Right lobe of liver (tissue), 4 donors: Measurements from ENCODE around the genes DIO1, LRRC42, CDCP2, PARS2 and USP24.

DNA sequence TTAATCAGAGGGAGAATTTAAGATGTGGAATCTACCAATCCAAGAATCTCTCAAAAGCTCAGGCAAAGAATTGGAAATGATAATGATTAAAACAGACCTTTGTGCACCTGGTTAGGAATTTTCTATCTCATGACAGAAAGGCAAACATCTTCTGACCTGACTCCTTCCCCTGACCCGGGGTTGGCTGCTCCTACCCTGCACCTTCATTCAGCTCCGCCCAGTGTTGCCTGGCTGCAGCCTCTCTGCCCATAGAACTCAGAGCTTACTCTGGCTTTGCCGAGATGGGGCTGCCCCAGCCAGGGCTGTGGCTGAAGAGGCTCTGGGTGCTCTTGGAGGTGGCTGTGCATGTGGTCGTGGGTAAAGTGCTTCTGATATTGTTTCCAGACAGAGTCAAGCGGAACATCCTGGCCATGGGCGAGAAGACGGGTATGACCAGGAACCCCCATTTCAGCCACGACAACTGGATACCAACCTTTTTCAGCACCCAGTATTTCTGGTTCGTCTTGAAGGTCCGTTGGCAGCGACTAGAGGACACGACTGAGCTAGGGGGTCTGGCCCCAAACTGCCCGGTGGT, at the start of gene DIO1:
Gene DIO1, plus strand, starts transcription at position 258 of the 574 bp plus-strand sequence.
- PRO-cap, 4 experiments, result peak in 4 of 4 experiments; most common plus-strand start position 311 of the sequence (in 2); most common minus-strand start position 52 of the sequence (in 2)
- RAMPAGE, long total RNA, 2 experiments, result start-site peak on the plus strand in 2 of 2 experiments, centred at positions 240 to 277 of the sequence, 32 to 362 reads per replicate

DNA sequence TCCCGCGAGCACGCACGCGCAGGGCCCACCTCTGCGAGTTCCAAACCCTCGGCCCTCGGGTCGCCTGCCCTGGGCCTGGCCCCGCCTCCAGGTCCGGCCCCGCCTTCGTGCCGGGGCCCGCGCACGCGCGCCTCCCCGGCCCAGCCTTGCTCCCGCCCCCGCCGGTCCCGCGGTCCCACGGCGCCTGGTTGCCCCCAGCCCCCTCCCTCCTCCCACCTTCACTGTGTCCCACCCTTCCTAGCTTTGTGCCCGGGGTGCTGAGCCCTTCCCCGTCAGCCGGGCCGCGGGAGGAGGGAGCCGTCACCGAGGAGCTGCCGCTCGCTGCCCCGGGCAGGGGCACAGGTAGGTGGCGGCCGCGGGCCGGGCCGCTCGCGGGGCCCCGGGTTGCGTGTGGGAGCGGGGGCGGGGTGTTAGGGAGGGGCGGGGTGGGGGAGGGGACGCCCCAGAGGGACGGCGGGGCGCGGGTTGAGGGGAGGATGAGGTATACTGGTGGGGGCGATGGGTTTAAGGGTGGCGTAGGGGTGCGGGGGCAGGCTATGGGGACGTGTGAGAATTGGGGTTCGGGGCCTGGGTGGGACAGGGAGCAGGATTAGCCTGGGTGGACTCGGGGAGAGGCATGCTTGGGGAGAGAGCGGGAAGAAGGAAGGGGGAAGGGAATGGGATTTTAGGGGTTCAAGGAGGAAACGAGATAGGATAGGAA, at the start of gene LRRC42:
Gene LRRC42, plus strand, starts transcription at position 143 of the 700 bp plus-strand sequence.
- PRO-cap, 4 experiments, result peak in 4 of 4 experiments; most common plus-strand start position 149 of the sequence (in 4); most common minus-strand start position 80 of the sequence (in 3)
- RAMPAGE, long total RNA, 2 experiments, result start-site peak on the plus strand in 2 of 2 experiments, centred at positions 165 to 178 of the sequence, 95 to 179 reads per replicate; start-site peak on the minus strand in 2 of 2 experiments, centred at position 79 of the sequence, 319 to 447 reads per replicate

- PRO-cap, 4 experiments, result peak in 4 of 4 experiments; most common plus-strand start chr1:53982718 (in 4); most common minus-strand start chr1:53982617 (in 2)
- RAMPAGE, long total RNA, 2 experiments, result no peak in any of the 2 experiments
Measured at GRCh38 chr1:53982057-53983303, 35.5 kb downstream of the LDLRAD1 start.

DNA sequence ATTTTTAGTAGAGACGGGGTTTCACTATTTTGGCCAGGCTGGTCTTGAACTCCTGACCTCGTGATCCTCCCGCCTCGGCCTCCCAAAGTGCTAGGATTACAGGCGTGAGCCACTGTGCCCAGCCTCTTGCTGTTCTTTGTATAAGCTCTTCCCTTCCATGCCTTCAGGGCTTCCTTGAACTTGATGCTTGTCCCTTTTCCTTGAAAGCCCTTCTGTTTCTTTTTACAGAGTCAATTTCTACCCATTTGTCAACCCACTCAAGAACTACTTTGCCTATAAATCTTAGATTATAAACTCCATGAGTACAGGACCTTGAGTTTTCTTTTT, 5.4 kb downstream of the TCEANC2 start:
- PRO-cap, 4 experiments, result no peak in any of the 4 experiments
- RAMPAGE, long total RNA, 2 experiments, result no peak in any of the 2 experiments

- PRO-cap, 4 experiments, result no peak in any of the 4 experiments
- RAMPAGE, long total RNA, 2 experiments, result no peak in any of the 2 experiments
Measured at GRCh38 chr1:54098675-54099171, 45.3 kb downstream of the TCEANC2 start.

DNA sequence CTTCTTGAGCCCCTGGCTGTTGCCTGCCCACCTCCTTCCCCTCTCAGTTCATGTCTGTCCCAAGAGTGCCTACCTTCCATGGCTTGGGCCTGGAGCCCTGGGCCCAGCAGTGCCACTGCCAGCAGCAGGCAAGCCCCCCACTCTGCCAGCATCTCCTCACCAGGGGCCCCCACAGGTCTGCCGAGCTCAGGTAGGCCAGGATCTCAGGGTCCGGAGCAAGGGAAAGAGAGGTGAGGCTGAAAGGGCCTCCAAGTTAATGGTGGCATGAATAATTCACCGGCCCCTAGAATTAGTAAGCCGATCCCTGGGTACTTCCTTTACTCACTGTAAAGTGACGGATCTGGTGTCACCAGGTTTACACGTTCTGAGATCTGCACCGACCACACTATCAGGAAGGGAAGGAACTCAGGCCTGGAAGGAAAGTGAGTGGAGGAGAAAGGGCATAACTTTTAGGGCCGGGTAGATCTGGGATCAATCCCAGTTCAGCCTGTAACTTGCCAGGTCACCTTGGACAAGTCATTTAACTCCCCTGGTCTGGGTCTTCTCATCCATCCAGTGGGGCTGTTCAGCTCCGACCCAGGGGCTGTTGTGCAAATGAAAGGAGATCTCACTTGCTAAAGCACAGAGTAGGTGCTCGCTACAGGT, at the start of gene CDCP2:
Gene CDCP2, minus strand, starts transcription at position 230 of the 645 bp plus-strand sequence.
- PRO-cap, 4 experiments, result no peak in any of the 4 experiments
- RAMPAGE, long total RNA, 2 experiments, result no peak in any of the 2 experiments

- PRO-cap, 4 experiments, result no peak in any of the 4 experiments
- RAMPAGE, long total RNA, 2 experiments, result no peak in any of the 2 experiments
Measured at GRCh38 chr1:54242876-54243668, 43.1 kb downstream of the MRPL37 start.

GRCh38 chr1:54278514-54279725, 79.0 kb downstream of the MRPL37 start:
- PRO-cap, 4 experiments, result peak in 3 of 4 experiments; most common plus-strand start chr1:54279154 (in 3); most common minus-strand start chr1:54278888 (in 2)
- RAMPAGE, long total RNA, 2 experiments, result no peak in any of the 2 experiments

DNA sequence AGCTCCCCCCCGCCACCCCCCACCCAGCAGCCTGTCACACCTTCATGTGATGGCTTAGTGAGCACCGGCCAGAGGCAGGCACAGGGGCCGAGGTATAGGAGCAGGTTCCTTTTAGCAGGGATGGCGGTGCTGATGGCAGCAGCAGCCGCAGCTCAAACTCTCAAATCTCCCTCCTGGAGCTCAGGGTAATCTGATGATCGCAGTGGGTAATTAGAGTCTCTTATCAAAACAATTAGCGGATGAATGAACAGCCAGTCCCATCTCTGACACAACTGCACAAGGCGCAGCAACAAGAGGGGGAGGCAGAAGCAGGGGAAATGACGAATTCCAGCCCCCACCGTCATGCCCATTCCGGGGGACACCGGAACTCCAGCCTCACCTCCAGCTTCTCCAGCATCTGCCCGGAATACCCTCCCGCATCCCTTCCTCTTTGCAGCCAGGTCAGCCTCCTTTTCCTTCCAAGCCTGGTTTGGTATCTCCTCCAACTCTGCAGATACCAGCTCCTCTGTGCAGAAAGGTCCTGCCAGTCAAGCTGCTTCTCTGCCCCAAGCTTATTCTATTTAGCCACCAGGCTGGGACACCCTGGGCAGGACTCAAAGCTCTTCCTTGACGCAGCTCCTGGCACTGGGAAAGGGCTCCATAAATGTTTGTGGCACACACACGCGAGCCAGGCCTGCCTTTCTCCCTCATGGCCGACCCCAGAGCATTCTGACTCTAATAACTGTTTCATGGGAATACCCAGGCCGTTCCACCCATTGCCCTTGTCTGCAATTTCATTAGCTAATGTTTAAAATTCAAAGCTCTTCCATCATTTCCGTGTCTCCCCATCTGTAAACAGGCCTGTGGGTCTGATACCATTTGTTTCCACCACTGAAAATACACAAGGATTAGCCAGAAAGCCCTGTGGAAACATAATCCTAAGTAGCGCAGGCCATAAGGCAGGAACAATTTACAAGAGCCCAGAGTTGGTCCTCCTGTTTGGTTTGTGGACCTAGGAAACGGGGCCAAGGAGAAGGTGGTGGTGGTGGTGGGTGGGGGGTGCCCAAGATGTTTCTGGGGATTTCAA, 126.3 kb downstream of the MRPL37 start:
- PRO-cap, 4 experiments, result no peak in any of the 4 experiments
- RAMPAGE, long total RNA, 2 experiments, result no peak in any of the 2 experiments

DNA sequence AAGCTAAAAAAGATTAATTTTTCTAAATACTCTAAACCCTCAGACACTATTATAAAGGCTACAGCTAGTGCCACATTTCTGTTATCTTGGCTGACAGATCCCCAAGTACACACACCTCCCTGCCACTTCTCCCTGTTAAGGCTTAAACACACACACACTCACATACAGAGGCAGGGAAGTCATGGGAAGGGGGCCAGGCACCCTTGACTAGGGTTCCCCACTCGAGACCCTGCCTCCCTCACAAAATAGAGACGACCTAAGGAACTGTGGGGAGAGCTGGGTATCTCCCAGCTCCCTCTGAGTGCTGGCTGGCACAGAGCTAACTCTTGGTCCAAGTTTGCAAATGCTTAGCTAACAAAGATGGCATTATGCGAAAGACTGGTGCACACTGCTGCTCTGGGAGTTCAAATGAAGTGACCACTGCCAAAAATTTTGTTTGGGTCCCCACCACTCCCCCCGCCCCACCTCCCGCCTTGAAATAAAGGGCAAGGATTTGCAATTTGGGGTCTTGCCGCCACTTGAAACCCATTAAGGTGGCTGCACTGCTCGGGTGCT, 151.6 kb upstream of the ACOT11 start:
- PRO-cap, 4 experiments, result peak in 1 of 4 experiments; most common minus-strand start position 299 of the sequence (in 1)
- RAMPAGE, long total RNA, 2 experiments, result no peak in any of the 2 experiments

DNA sequence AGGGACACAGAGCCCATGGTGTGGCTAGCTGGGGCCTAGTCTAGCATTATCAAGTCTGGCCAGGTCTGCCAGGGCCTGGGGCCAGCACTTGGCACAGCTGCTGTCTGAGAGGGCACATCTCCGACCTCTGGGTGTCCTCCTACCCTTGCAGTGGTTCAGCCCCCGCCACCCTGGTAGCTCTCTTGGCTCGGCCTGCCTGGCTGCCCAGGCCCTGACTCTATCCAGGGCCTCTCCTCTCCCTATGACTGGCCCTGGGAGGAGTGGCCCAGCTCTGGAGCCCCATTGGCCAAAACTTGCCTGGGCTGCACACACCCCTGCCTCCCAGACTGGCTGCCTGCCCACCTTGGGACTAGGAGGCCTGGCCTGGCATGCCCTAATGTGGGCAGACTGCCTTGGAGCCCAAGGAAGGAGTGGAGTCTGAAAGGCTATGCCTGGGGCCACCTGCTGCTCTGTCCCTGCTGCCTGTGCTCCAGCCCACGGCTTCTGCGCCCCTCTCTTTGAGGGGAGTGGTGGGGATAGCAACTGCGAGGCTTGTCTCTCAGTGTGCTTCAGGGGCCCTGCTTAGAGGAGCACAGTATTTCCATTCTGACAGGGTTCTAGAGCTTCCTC, 33.6 kb downstream of the ACOT11 start:
- PRO-cap, 4 experiments, result peak in 4 of 4 experiments; most common plus-strand start position 402 of the sequence (in 3); most common minus-strand start position 213 of the sequence (in 4)
- RAMPAGE, long total RNA, 2 experiments, result no peak in any of the 2 experiments

GRCh38 chr1:54764388-54765310, at the start of gene PARS2:
Gene PARS2 (minus strand): TSS chr1:54764523.
- PRO-cap, 4 experiments, result peak in 4 of 4 experiments; most common plus-strand start chr1:54764845 (in 1); most common minus-strand start chr1:54764523 (in 4)
- RAMPAGE, long total RNA, 2 experiments, result start-site peak on the minus strand in 2 of 2 experiments, at chr1:54764494-54764527 at its widest, 39 to 42 reads per replicate

DNA sequence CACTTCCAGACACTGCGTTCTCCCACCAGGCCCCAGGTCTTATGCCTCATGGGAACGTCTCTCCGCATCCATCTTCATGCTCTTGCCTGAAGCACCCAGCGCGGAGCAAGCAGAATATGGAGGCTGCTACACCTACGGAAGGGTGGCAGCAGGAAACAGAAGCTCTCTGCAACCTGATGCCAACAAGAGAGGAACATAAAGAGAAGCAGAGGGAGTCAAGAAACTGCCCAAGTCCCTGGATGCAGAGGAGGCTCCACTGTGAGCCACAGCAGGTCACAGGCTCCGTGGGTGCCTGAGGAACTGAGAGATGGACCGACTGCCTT, 1.1 kb downstream of the DHCR24 start:
- PRO-cap, 4 experiments, result no peak in any of the 4 experiments
- RAMPAGE, long total RNA, 2 experiments, result no peak in any of the 2 experiments

GRCh38 chr1:54899852-54900234, 12.8 kb upstream of the DHCR24 start:
- PRO-cap, 4 experiments, result no peak in any of the 4 experiments
- RAMPAGE, long total RNA, 2 experiments, result no peak in any of the 2 experiments

GRCh38 chr1:54965477-54965947, 14.9 kb upstream of the TMEM61 start:
- PRO-cap, 4 experiments, result no peak in any of the 4 experiments
- RAMPAGE, long total RNA, 2 experiments, result no peak in any of the 2 experiments

DNA sequence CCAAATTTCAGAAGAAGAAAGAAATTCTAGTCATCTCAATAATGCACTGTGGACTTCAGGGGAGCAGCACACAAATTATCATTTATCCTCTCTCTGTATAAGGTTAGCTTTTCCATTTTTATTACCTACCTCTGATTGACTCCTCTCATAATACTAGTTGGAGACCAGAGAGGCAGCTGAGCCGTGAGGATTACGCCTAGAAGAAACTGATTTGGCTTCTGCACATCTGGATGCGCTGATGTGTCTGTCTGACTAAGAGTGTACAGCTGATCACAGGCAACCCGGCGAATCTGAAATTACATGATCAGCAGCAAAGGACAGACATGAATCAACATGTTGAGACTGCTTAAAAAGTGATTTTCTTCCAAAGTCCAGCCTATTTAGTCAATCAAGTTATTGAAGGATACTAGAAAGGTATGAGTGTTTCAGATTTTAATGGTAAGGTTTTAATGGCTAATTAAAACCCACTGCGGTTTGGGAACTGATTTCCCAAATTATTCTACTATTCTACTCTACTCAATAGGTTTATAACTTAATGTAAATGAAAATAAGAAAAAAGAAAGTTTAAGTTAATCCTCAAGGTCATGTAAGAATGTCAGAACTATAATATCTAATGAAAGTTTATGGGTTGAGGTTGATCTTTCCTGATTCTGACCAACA, 81.2 kb downstream of the PCSK9 start:
- PRO-cap, 4 experiments, result no peak in any of the 4 experiments
- RAMPAGE, long total RNA, 2 experiments, result no peak in any of the 2 experiments

GRCh38 chr1:55125847-55126622, 86.7 kb downstream of the PCSK9 start:
- PRO-cap, 4 experiments, result no peak in any of the 4 experiments
- RAMPAGE, long total RNA, 2 experiments, result no peak in any of the 2 experiments

- PRO-cap, 4 experiments, result no peak in any of the 4 experiments
- RAMPAGE, long total RNA, 2 experiments, result no peak in any of the 2 experiments
Measured at GRCh38 chr1:55127857-55128309, 87.3 kb downstream of the USP24 start.

DNA sequence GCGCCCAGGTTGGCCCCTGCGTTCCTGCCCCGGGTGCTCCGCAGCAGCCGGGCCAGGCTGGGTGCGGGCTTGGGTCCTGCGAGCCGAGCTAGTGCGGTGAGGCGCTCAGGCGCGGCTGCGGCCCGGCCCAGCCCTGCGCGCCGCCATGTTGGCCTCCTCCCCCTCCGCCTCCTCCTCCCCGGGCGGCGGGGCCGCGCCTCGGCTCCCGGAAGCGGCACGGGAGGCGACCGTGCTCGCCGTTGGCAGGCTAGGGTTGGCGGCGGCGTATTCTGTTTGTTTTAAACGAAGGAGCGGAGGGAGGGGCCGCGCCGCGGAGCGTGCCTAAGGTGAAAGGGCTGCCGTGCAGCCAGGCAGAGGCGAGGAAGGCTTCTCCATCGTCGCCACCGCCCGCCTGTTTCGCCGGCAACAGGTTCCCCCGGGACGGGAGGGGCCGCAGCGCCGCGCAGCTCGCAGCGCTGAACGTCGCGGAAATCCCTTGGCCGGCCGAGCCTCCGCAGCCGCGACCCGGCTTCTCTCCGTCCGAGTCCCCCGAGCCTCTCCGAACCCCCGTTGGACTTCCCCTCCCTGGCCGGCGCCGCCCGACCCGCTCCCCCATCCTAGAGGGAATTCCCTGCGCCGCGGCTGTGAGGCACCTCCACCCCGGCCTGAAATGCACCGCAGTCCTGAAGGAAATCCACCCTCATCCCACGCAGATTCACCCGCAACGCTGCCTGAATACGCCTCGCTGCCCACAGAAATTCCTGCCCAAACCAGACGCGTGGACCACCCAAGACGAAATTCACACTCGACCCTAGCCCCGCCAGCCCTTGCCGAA, at the start of gene USP24:
Gene USP24, minus strand, starts transcription at position 158 of the 814 bp plus-strand sequence.
- PRO-cap, 4 experiments, result peak in 4 of 4 experiments; most common plus-strand start position 281 of the sequence (in 3); most common minus-strand start position 147 of the sequence (in 4)
- RAMPAGE, long total RNA, 2 experiments, result no peak in any of the 2 experiments

- PRO-cap, 4 experiments, result no peak in any of the 4 experiments
- RAMPAGE, long total RNA, 2 experiments, result no peak in any of the 2 experiments
Measured at GRCh38 chr1:55464394-55465056, 249.4 kb upstream of the USP24 start.